CMK (cell line): ENCODE data around the genes ARVCF, RTN4R, KLHL22 and FAM246A.

- RRBS, result 97% methylated on average over 2 of the region's 15 CpGs
Observed at GRCh38 chr22:19982521-19983466, 33.8 kb downstream of the ARVCF start.

GRCh38 chr22:19991207-19991567 is 25.4 kb downstream of the ARVCF start:
- RRBS, result no CpG with 5 or more reads among the region's 2 CpGs

DNA sequence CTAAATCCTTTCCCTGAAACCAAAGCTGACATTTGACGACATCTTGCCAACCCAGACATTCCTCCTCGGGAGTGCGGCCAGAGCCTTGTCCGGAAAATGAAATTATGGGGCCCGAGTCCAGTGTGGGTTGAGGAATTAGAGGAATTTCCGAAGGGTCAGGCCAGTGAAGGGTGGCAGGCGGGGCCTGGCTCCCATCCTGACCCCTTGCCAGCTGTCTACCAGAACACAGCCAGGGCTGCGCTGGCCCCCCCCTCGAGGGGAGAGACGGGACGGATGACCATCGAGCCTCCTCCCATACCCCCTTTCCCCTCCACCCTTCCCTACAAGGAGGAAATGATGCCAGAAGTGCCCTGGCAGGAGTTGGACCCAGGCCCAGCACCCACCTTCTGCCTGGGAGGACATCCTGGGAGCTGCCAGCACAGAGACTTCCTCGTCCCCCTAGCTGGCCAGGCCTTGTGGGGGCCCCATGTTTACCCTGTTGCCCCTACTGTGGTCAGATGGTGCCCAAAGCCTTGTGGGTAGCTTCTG is 21.0 kb downstream of the ARVCF start:
- RRBS, result no CpG with 5 or more reads among the region's 13 CpGs

DNA sequence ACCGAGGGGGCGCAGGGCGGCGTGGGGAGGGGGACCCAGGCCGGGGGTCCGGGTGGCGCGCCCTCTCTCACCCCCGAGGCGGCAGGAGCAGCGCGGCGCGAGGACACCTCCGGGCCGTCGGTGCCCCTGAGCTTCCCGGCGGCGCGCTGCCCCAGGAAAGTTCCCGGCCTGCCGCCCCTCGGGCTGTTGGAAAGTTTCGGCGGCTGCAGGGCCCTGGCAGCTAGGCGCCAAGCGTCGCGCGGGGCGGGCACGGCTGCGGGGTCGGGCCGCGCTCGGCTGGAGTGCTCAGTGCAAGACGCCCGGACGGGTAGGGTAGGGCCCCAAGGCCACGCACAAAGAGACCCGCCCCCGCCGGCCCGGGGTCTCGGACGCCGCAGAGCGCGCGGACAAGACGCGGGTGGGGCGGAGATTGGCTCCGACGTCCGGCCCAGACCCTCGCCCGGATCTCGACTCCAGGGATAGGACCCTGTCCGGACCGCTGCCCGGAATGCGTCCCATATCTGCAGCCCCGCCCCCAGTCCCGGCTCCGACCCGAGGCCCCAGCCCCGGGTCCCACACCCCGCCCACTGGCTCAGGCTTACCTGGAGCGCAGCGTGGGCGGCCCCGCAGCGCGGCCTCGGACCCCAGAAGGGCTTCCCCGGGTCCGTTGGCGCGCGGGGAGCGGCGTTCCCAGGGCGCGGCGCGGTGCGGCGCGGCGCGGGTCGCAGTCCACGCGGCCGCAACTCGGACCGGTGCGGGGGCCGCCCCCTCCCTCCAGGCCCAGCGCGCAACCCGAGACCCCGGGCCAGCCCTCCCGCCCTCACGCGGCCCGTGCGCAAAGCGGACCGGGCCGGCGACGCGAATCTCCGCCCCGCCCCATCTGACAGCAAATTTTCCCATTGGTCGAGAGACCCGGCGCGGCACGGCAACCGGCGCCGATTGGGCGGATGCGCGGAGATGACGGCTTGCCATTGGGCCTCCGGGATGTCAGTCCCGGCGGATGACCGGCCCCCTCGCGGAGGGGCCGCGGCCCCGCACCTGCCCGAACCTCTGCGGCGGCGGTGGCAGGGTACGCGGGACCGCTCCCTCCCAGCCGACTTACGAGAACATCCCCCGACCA is at the start of gene ARVCF:
Gene ARVCF (minus strand): TSS at position 816 of the 1,099 bp plus-strand sequence.
- RRBS, result 7% methylated on average over 87 of the region's 150 CpGs

DNA sequence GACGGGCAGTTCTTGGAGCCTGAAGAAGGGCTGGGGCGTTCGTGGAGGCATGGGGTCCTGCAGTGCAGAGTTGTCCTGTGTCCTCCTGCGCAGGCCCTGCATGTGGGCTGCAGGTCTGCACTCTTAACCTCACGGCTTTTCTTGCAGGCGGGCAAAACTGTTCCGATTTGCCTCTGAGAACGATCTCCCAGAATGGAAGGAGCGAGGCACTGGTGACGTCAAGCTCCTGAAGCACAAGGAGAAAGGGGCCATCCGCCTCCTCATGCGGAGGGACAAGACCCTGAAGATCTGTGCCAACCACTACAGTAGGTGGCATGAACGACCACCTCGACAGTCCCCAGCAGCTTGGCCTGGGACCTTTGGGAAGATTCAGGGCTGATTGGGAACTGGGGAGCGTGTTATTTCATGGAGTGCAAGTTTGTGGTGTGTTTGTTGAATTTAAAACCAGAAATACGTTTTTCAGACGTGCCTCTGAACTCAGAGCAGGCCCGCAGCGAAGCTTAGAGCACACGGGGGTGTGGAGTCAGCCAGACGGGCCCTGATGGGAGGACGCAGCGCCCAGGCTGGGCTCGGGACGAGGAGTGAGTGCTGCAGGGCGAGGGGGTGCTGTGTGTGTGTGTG is 5.2 kb upstream of the TRMT2A start:
- RRBS, result no CpG with 5 or more reads among the region's 26 CpGs

GRCh38 chr22:20159911-20160627 is 9.2 kb upstream of the CCDC188 start:
- RRBS, result 5% methylated on average over 3 of the region's 18 CpGs

- RRBS, result no CpG with 5 or more reads among the region's 4 CpGs
Observed at GRCh38 chr22:20219691-20220252, 48.3 kb downstream of the RTN4R start.

- RRBS, result no CpG with 5 or more reads among the region's 34 CpGs
Observed at GRCh38 chr22:20241603-20242128, 26.5 kb downstream of the RTN4R start.

- RRBS, result no CpG with 5 or more reads among the region's 15 CpGs
Observed at GRCh38 chr22:20245967-20246703, 22.0 kb downstream of the RTN4R start.

- RRBS, result 18% methylated on average over 44 of the region's 140 CpGs
Observed at GRCh38 chr22:20267595-20268751, at the start of gene RTN4R. Gene RTN4R (minus strand): TSS chr22:20268318.

DNA sequence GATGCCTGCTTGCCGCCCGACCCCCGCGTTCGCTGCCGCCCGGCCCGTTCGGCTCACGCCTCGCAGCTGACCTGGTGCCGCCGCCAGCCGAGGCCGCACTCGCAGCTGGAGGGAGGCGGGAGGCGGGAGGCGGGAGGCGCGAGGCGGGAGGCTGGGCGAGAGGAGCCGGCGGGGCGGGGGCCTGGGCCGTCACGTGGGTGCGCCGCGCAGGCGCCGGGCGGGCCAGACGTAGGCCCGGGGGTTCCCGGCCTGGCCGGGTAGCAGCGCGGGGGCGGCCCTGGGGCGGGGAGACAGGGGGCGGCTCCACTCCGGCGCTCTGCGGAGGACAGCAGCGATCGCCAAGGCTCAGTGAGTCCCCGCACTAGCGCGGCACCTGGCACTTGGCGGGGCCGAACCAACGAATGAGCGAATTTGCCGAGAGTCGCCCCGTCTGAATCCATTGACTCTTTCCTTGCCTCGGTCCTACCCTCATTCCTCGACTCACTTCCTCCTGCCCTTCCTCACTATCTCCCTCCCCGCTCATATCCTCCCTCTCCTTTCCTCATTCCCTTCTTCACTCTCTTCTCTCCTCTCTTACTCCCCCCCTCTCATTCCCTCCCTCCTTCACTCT is at the start of gene KLHL22:
Gene KLHL22 (minus strand): TSS at position 107 of the 610 bp plus-strand sequence.
- RRBS, result 1% methylated on average over 24 of the region's 61 CpGs

- RRBS, result no CpG with 5 or more reads among the region's 2 CpGs
Observed at GRCh38 chr22:20605978-20606312, 98.5 kb downstream of the MED15 start.

DNA sequence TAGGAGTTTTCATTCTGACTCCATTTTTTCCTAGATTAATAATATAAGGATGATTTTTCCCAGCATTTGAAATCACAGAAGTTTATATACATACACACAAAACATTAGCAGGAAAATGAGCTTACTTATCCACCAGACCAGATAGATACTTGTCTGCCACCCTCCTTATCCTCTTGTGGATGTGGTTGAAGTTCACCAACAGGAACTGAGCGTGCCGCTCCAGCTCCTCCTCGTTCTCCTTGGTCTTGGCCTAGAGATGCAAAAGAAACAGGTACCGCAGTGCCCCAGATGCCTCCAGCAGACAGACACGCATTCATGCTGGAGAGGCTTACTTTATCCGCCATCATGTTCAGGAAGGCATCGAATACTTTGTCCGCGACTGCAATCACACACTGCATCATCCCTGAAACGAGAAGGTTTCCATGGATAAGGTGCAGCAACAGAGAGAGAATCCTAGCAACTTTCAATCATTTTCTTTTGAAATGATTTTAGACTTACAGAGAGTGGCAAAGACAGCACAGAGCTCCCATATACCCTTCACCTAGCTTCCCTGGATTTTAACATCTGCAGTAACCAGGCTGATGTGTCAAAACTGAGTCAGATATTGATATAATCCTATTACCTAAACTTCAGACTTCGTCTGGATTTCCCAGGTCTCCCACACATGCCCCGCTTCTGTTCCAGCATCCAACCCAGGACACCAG is 21.0 kb upstream of the SERPIND1 start:
- RRBS, result no CpG with 5 or more reads among the region's 12 CpGs

- RRBS, result no CpG with 5 or more reads among the region's 30 CpGs
Observed at GRCh38 chr22:20778998-20780193, 5.5 kb downstream of the SERPIND1 start.

GRCh38 chr22:20786399-20787172 is 12.7 kb downstream of the SERPIND1 start:
- RRBS, result no CpG with 5 or more reads among the region's 21 CpGs

- RRBS, result no CpG with 5 or more reads among the region's 4 CpGs
Observed at GRCh38 chr22:20958115-20958427, 9.0 kb upstream of the AIFM3 start.

DNA sequence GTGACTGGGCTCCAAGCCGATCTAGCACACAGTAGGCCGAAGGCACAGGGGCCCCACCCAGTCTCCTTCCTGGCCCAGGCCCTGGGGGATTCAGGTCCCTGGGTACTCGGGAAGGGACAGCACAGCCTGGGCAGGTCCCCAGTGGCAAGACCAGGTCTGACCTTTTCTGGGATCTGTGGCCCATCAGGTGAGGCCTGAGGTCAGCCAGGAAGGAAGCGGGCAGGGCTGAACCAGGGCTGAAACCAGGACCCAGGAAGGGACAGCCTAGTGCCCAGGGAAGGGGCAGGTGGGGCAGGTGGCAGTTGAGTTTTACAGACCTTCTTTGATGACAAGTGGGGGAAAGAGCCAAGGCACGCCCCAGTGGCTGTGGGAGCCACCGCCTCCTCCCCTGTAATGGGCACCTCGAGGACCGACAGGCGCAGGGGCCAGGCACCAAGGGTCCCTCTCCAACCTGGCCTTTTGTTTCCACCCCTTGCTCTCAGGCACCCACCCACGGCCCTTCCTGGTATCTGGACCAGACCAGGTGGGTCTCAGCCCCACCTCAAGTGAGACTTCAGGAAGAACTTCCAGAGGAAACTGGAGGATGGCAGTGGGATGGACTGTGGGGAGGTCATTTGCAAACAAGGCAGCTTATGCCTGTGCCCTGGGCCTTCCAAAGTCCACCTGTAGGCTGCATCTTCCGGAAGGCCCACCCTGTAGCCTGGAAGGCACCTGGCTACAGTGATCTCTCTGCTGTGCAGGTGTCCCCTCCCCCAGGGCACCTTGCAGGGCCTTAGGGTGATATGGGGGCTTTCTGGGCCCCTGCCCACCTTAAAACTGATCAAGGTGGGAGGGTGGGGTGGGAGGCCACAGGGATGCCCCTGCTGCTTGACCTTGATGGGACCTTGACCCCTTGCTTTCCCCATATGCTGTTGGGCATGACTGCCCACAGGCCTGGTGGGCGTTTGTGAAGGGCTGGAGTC is 750 bp upstream of the AIFM3 start:
- RRBS, result no CpG with 5 or more reads among the region's 12 CpGs

DNA sequence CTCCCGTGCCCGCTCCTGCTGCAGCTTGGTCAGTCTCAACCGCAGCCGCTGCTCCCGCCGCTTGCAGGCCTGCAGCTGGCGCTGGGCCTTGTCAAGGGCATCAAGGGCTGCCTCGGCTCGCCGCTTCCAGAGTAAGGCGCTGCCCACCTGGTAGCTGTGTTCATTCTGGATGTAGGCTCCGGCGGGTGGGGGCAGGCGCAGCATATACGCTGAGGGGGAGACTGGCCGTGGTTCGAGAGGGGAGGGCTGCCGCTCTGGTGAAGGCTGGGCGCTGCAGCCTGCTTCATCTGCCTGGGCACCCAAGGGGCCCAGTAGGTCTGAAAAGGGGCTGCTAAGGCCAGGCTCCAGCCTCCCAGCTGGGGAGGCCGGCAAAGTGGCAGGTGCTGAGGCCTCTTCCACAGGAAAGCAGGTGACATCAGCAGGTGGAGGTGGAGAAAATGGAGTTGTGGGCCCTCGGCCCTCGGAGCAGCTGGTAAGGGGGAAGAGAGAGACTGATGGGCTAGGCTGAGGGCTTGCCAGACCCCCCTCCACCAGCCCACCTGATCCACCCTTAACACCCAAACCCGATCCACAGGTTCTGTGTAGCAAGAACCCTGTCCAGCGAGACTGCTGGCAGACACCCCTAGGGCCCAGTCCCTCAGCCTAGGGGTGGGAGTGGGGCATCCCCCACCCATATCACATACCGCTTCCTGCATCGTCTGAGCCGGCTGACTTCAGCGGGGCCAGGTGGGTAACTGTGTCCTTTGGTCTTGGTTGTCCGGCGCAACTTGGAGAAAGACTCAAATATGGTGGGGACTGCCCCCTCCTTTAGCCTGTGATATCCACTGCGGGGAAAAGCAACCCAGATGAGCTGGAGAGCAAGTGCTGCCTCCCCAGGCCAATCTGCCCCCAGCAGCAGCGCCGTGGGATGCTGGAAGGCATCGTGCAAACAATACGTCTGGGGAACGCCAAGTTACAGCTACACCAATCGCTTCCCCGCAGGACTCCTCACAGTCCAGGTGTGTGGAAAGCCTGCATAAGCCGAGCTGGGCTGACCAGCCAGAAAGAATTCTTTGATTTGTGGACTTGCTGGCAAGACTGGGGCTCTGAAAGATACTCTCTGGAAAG is 1.6 kb downstream of the THAP7 start:
- RRBS, result 8% methylated on average over 2 of the region's 39 CpGs

GRCh38 chr22:21029308-21029652 is 3.1 kb downstream of the SLC7A4 start:
- RRBS, result 54% methylated on average over 1 of the region's 8 CpGs

DNA sequence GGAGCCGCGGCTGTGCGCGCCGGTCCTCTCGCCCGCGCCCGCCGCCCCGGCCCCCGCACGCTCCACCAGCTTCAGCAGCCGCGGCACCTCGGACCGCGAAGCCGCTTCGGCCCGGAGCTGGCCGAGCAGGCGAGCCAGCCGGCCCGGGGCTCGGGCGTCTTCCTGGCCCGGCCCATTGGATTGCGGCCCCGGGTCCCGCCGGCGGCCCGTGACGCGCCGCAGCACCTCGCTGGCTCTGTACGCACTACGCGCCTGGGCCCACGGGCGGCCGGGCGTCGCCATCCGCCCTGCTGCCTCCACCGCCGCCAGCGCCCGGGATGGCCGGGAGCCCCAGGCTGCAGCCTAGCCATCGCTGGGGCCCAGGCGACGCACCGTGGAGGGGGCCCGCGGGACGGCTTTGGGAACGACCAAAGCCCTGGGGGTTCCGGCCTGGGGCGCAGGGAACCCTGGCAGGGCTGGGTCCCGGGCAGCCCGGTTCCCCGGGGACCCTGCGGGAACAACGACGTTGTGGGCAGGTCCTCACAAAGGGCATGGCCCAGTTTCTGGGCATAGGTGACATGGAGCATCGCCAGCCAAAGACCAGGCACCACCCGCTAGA is at the start of gene FAM246A:
Gene FAM246A (minus strand): TSS at position 282 of the 598 bp plus-strand sequence.
- RRBS, result no CpG with 5 or more reads among the region's 70 CpGs